ENCODE data around the genes KRTDAP, PRODH2, ALKBH6 and OVOL3.

DNA sequence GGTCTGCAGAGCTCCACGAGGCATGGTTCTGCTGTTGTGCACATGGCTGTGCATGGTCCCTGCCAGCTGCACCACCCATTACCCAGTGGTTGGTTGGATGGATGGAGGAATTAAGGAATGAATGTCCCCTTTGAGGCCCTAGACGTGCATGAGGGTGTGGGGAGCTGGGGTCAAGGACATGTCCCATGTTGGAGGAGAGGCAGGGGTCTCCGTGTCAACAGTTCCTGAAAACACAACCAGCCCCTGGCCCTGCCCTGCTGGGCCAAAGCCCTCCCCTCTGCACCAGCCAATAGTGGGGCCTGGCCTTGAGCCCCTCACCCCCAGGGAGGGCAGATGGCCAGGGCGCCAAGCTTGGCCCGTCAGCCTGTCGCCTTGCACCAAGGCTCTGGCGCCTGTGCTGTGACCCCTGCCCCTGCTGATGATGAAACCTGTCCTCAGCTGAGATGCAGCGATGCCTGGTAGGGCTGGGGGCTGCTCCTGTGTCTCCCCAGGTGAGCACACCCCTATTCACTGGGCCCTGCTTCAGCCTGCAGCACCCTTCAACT is 2.4 kb upstream of the HAMP start:
- PRO-cap, 10 experiments, result no peak in any of the 10 experiments

GRCh38 chr19:35316499-35317062 is 12.4 kb upstream of the CD22 start:
- PRO-cap, 10 experiments, result no peak in any of the 10 experiments

DNA sequence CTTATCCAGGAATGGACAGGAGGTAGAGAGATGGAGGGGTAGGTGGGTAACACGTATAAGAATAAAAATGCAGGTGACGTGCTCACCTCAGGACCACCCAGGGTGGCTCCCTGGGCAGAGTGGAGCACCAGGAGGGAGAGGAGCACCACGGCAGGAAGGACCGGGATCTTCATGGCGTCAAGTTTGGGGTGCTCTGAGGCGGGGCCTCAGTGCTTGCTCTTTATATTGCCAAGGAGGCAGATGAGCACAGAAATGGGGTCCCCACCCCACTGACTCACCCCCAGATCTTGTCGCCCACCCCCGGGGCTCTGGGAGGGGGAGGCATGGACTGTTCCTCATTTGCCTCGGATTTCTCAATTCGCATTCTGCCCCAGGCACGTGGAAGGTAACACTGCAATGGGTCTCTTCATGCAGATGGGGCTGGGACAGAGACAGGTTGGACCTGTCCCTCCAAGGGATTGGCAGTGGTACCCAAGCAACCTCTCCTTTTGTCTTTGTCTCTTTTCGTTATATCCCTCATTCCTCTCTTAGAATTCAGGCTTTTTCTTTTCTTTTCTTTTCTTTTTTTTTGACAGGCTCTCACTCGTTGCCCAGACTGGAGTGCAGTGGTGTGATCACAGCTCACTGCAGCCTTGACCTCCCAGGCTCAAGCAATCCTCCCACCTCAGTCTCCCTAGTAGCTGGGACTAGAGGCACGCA is at the start of gene KRTDAP:
KRTDAP (minus strand) TSS at position 195 of the 699 bp plus-strand sequence.
- PRO-cap, 10 experiments, result peak in 1 of 10 experiments; most common plus-strand start position 413 of the sequence (in 1); most common minus-strand start position 360 of the sequence (in 1)

DNA sequence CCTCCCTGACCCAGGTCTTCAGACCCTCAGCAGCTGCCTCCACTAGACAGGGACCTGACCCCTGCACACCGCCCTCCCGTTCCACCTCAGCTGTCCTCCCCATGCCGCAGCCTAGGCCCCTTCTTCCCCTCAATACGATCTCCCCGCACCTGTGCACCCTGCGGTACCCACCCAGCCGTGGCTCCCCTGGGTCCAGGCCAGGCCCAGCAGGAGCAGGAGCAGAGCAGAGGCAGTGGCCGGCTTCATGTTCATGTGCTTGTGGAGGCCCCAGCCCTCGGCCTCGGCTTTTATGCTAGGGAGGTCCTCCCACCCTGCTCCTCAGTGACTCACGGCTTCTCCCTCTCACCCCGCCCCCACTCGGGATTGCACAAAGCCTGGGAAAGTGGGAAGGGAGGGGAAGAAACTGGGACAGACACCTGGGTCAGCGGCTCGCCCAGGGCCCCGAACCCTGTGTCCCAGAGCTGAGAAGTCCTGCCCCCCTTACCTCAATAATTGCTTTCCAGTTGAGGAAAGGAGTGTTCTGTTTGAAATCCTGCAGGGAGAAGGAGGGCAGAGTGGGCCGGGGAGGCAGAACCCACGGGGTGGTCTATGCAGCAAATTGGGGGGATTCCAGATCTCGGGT is 11.5 kb upstream of the KRTDAP start:
- PRO-cap, 10 experiments, result peak in 1 of 10 experiments; most common minus-strand start position 260 of the sequence (in 1)

- PRO-cap, 10 experiments, result no peak in any of the 10 experiments
These were observed 4.4 kb upstream of the ETV2 start for GRCh38 chr19:35637090-35637671.

DNA sequence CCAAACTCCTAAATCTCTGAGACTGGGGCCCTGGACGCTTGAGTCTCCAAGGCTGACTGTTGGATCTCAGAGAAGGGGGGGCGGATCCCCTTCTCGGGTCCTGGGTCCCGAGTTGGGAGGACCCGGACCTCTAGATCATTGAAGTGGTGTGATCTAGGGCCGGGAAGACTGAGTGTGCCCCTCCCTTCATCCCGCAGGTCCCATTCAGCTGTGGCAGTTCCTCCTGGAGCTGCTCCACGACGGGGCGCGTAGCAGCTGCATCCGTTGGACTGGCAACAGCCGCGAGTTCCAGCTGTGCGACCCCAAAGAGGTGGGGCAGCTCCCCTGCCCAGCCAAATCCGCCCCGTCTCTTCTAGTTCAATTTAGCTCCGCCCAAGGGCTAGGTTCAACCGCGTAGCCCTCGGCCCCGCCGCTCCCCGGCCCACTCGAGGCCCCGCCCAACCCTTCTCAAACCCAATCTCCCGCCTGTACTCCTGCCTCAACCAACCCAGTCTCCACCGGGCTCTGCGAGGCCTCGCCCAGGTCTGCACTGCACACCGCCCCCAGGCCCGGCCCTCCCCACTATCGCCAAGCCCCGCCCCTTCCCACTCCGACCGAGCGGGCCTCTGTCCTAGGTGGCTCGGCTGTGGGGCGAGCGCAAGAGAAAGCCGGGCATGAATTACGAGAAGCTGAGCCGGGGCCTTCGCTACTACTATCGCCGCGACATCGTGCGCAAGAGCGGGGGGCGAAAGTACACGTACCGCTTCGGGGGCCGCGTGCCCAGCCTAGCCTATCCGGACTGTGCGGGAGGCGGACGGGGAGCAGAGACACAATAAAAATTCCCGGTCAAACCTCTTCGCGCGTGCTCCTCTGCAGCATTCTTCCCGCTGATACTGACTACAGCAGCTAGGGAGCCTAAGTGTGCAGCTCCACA is 2.7 kb downstream of the ETV2 start:
- PRO-cap, 10 experiments, result peak in 10 of 10 experiments; most common plus-strand start position 587 of the sequence (in 7); most common minus-strand start position 340 of the sequence (in 3)

- PRO-cap, 10 experiments, result no peak in any of the 10 experiments
These were observed 3.2 kb upstream of the KMT2B start for GRCh38 chr19:35714495-35715117.

- PRO-cap, 10 experiments, result no peak in any of the 10 experiments
These were observed 1.2 kb downstream of the PSENEN start for GRCh38 chr19:35746560-35747089.

DNA sequence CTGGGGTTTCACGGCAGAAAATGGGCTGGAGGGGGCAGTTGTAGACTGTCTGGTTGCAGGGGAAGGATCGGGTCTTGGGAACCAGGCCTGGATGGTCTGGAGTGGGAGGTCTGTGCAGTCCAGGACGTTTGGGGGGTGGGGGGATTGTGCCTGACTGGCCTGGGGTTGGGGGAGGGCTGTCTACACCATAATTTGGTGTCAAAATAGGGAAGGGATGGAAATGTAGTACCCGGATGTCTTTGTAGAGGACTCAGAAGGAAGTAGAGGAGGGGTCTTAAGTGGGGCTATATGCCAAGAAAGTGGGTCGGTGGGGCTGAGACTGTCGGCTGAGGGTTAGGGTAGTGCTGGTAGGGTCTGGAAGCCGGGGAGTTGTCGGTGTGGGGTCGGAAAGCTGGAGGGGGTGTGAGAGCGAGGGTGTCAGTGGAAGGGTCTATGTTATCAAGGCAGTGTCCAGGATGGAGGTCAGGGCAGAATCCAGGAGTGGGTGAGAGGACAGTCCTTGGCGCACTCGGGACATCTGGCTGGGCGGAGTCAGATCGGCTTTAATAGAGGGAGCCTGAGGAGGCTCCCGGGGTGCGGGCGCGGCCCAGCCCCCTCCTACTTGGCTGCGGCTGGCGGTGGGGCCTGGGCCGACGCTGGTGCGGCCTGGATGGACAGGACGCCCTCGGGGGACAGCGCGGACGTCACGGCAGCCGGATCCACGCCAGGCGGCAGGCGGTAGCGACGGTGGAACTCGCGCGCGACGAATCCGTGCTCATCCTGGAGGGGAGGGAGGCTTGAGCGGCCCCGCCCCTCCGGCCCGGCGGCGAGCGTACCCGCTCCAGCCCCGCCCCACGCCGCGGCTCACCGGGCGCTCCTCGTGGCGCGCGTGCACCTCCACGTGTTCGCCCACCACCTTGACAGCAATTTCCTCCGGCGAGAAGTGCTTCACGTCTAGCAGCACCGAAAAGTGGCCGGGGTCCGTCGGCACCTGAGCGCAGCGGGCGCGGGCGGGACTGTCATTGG is 1.6 kb downstream of the HSPB6 start:
- PRO-cap, 10 experiments, result peak in 2 of 10 experiments; most common plus-strand start position 905 of the sequence (in 1); most common minus-strand start position 519 of the sequence (in 1)

DNA sequence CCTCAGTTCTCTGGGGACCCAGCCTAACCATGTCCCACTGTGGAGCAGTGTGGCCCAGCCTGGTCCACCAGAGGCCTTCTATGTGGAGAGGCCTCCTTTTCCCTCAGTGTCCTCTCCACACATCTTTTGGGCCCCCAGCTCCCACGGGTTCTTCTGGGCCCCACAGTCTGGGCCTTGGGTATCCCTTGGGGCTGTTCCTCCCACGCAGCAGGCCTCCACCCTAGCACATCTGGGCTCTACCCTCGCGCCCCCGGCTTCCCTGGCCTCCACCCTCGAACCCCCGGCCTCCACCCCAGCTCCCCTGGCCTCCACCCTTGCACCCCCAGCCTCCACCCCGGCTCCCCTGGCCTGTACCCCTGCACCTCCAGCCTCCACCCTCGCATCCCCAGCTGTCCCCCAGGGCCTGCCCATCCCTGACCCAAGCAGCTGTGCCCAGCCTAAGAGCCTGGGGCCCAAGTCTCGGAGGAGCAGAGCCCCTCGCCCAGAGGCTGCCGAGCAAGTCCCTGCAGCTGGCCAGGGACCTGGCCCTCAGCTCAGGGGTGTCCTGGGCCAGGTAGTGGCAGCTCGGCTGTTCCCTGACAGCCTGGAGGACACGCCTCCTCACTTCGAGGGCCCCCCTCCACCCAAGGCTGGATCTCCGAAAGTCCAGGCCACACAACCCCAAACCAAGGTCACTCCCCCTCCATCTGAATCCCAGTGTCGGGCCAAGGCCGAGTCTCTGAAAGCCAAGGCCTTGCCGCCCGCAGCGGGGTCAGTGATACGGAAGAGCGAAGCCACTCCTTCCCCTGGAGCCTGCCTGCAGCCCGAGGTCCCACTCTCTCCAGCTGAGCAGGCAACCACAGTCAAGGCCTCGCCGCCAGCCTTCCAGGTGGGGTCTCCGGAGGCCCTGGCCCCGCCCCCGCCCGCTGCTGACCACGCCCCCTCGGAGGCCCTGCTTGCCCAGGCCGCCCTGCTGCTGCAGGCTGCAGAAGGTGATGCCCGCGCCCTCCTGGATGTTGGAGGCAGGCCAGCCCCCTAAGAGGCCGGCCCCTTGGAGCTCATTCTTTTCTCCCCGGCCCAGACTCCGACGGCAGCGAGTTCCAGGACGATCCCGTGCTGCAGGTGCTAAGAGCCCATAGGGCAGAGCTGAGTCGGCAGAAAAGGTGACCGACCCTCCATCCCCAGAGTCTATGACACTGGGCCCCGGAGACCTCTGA is 7.9 kb upstream of the ARHGAP33 start:
- PRO-cap, 10 experiments, result peak in 1 of 10 experiments; most common plus-strand start position 960 of the sequence (in 1); most common minus-strand start position 818 of the sequence (in 1)

- PRO-cap, 10 experiments, result no peak in any of the 10 experiments
These were observed 12.8 kb downstream of the ARHGAP33 start for GRCh38 chr19:35788074-35788625.

DNA sequence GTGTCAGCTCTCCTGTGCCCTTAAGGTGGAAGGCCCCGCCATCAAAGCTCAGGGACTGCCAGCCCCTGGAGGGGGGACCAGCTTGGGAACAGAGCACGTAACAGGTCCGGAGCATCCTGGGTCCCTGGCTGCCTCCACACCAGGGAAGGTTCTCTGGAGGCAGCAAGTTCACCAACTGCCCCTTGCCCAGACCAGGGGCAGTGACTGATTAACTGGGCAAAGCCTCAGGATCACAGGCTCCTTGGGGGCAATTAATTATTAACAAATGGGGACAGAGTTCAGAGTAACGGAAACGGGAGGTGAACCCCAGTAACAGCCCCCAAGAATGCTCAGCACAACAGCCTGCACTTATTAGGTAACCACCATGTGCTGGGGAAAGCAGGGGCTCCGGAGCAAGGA is at the start of gene PRODH2:
PRODH2 (minus strand) TSS at position 155 of the 399 bp plus-strand sequence.
- PRO-cap, 10 experiments, result no peak in any of the 10 experiments

DNA sequence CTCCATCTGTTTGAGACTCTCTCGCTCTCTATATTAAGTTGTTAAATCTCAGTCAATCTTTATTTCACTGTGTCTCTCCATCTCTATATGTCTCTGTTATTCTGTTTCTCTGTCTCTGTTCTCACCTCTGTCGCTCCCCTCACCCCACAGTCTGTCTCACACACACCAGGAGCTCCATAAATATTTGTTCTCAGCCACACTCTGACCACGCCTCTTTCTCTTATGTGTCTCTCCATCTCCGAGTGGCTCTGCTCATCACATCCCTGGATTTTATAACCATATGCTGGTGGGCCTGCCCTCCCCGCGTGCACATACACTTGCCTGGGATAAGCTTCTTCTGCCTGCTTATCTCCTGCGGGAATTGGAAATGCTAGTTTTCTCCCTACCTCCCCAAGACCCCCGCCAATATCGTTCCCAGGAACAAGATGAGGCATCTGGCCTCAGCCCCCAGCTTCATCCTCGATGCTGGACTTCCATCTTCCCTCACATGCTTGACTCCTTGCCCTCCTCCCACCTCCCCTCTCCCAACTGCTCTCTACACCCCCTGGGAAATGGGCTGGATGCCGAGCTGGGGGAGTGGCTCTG is 2.0 kb upstream of the KIRREL2 start:
- PRO-cap, 10 experiments, result peak in 2 of 10 experiments; most common minus-strand start position 153 of the sequence (in 2)

DNA sequence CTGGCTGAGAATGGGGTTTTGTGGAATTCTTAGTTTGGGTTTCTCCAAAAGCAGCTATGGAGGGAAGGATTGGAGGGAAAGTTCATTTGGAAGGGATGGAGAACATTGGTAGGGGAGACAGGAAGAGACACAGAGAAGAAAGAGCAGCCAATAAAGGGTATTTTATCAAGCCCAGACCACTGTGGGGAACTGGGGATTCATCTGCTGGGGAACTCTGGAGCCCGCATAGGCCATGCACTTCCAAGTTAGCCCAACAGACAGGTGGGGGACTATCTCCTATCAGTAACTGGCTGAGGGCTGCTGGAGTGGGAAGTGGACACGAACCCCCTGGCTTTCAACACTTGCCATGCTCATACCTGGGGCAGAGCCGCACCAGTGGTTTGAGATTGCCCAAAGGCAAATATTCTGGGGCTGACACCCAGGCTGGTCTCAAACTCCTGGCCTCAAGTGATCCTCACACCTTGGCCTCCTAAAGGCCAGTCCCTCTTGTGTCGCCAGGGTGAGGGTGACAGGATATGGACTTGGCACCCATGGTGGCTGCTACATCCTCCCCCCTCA is 15.3 kb upstream of the HCST start:
- PRO-cap, 10 experiments, result peak in 1 of 10 experiments; most common minus-strand start position 213 of the sequence (in 1)

- PRO-cap, 10 experiments, result peak in 8 of 10 experiments; most common plus-strand start chr19:35899906 (in 4); most common minus-strand start chr19:35899715 (in 6)
These were observed 2.8 kb upstream of the HCST start for GRCh38 chr19:35899517-35899988.

GRCh38 chr19:35899989-35900290 is 2.4 kb upstream of the HCST start:
- PRO-cap, 10 experiments, result no peak in any of the 10 experiments

DNA sequence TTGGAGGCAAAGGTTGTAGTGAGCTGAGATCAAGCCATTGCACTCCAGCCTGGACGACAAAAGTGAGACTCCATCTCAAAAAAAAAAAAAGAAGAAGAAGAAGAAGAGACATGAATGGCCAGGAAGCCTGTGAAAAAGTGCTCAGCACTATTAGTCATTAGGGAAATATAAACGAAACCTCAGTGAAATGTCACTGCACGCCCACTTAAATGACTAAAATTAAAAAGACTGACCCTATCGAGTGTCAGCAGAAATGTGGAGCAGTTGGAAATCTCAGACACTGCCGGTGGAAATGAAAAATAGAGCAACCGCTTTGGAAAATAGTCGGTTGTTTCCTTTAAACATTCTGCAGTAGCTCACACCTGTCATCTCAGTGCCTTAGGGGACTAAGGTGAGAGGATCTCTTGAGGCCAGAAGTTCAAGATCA is 5.5 kb upstream of the TYROBP start:
- PRO-cap, 10 experiments, result peak in 2 of 10 experiments; most common plus-strand start position 250 of the sequence (in 2)

DNA sequence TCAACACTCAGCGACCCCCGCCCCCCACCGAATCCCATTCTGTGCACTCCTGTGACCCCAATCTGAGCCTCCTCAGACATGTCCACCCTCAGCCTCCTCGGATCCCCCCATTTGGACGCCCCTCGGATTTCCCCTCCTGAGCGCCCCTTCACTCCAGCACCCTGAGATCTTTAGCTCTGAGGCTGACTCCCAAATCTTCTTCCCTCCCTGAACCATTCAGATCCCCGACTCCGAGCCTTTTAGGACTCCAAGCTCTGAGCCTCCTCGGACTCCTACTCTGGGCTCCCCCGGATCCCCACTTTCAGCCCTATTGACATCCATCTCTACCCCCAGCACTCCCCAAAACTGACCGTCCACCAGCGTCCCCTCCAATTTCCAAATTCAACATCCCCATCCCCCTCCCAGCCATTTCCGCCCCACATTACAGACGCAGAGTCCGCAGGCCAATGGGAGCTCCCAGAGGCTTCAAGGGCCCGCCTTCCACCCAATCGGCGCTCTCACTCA is at the start of gene ALKBH6:
ALKBH6 (minus strand) TSS at position 389 of the 504 bp plus-strand sequence.
- PRO-cap, 10 experiments, result peak in 10 of 10 experiments; most common minus-strand start position 383 of the sequence (in 10)

- PRO-cap, 10 experiments, result no peak in any of the 10 experiments
These were observed at the start of gene OVOL3 for GRCh38 chr19:36110632-36111435. Gene OVOL3 (plus strand): TSS chr19:36111143.

DNA sequence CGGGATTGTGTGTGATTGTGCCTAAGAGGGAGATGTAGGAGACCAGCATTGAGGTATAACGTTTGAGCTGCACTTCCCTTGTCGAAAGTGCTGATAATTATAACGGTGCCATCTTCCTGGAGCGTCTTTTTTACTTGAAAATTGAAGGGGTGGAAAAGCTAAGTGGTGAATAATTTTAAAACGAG is 407 bp downstream of the ZNF146 start:
- PRO-cap, 10 experiments, result no peak in any of the 10 experiments

Measured in Metastatic Breast Carcinoma in the Brain (tissue), 10 donors.